ENCODE measurements around a stretch of chr14.

- RRBS, 2 experiments: no CpG with 5 or more reads among the region's 6 CpGs
Observed at GRCh38 chr14:92638875-92639252, 109.6 kb downstream of the LGMN start.

DNA sequence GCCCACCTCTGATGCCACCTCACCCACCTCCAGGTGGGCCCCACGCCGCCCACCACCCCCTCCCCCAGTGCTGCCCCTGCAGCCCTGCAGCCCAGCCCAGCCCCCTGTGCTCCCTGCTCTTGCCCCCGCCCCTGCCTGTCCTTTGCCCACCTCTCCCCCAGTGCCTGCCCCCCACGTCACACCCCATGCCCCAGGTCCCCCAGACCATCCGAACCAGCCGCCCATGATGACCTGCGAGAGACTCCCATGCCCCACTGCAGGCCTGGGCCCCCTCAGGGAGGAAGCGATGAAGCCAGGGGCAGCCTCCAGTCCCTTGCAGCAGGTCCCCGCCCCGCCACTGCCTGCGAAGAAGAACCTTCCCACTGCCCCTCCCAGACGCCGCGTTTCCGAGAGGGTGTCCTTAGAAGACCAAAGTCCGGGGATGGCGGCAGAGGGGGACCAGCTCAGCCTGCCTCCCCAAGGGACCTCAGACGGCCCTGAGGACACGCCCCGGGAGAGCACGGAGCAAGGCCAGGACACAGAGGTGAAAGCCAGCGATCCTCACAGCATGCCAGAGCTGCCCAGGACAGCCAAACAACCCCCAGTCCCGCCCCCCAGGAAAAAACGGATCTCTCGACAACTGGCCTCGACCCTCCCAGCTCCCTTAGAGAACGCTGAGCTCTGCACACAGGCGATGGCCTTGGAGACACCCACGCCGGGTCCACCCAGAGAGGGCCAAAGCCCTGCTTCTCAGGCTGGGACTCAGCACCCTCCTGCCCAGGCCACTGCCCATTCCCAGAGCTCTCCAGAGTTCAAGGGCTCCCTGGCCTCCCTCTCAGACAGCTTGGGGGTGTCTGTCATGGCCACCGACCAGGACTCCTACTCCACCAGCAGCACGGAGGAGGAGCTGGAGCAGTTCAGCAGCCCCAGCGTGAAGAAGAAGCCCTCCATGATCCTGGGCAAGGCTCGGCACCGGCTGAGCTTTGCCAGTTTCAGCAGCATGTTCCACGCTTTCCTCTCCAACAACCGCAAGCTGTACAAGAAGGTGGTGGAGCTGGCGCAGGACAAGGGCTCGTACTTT, 96.3 kb downstream of the LGMN start:
- RRBS, 2 experiments: 78 to 80% methylated on average over 5 of the region's 39 CpGs

DNA sequence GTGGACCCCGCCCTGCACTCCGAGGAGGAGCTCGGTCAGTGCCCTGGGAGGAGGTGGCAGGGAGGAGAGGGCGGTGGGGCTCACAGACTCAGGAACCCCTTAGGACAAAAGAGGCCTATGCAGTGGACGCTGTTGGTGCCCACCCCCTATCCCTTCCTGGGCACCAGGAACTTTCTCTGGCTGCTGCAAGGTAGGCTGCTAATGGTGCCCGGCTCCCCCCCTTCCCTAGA, 95.5 kb downstream of the LGMN start:
- RRBS, 2 experiments: no CpG with 5 or more reads among the region's 6 CpGs

GRCh38 chr14:92688744-92689041, 59.7 kb downstream of the LGMN start:
- RRBS, 2 experiments: 86% methylated on average over 1 of the region's 12 CpGs; no CpG with 5 or more reads in 1 of the 2 experiments

- RRBS, 2 experiments: 54% methylated on average over 4 of the region's 16 CpGs
Observed at GRCh38 chr14:92694315-92695072, 53.9 kb downstream of the LGMN start.

GRCh38 chr14:92711586-92712417, 36.6 kb downstream of the LGMN start:
- RRBS, 2 experiments: no CpG with 5 or more reads among the region's 19 CpGs

DNA sequence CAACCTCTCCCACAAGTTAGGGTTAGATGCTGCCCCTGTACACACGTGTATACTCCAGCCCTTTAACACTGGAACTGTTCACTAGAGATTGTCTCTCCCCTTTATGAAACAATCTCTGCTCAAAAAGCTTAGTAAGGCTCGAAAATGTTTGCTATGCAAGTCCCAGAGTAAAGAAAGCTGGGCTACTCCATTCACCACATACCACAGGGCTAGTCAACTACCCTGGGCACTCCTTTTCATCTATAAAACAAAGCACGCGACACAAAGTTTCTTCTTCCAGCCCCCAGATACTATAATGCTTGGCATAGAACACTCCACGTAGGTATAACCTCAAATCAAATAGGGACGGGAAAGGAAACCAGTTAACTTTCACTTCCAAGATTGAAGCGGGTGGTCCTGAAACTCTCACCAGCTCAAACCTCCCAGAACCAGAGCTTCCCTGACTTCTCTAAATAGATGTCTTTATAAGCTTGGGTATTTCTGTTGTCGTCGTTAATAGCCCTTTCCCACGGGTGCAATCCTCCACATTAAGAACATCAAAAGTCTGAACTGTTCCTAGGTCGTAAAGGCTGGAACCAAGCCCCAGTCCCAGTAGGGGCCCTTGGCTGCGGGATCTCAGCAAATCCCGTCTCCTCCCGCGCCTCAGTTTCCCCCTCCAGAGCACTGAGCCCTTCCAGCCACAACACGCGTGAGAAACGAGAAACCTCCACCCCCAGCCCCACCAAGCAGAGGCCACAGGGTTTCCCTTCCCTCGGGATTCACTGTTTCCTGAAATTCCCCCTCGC, 673 bp downstream of the LGMN start:
- RRBS, 2 experiments: no CpG with 5 or more reads among the region's 20 CpGs

DNA sequence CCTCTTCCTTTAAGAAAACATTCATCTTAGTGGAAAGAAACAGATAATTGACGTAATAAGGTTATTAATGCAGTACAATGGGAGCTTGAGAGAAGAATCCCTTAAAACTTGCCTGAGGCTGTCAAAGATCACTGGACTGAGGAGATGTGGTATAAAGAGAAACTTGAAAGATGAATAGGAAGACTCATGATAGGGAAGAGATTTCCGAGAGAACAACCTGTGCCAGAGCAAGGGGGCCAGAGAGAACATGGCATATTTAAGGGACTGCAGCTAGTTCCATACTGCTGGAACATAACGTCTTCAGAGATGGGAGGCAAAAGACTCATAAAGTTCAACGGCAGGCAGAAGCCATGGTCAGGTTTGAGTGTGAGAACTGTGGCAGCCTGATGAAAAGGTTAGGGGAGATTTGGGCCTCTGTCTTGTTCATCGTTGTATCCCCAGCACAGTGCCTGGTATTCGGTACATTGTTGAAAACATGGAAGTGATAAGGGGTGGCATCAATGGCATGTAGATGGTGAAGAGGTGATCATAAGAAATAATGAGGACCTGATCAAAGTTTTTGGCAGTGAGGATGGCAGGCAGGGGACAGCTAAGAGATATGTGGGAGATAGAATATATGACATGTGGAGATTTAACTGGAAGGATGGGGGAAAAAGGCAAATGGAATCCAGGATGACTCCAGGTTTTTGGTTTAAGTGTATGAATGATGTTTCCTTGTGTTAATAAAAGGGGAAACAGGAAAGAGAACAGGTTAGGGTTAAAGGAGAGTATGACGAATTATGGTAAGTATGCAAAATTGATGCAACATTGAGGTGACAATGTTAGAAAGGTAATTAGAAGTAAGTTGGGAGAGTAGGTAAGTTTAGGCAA, 19.4 kb downstream of the GOLGA5 start:
- RRBS, 2 experiments: no CpG with 5 or more reads among the region's 7 CpGs

DNA sequence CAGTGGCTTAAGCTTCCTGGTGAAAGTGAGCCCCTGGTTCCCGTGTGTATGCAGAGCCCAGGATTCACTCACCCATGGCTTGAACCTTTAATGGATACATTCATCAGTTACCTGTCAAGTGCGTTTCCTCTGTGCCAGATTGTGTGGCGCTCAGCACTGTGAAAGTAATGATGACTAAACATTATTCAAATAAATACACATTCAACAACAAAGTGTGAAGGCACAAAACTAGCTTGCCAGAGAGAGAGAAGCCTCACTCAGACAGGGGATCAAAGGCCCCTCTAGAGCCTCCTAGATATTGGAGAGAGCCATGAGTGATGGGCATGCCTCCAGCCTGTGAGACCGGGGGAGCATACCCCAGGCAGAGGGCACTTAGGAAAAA, 545 bp upstream of the CHGA start:
- RRBS, 2 experiments: no CpG with 5 or more reads among the region's 4 CpGs

DNA sequence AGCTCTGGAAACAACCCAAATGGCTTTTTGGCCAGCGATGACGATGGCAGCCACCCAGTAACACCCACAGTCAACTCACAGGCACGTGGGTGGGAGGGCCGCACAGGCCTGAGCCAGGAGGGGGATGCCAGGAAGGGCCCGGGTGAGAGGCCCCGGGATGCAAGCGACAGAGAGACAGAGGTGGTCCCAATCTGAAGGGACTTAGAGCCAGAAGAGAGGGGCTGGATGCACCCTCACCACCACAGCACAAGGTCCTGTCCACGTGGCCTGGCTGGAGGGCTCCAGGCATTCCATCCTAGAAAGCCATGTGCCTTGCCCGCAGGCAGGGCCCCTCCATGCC, 50.7 kb downstream of the CHGA start:
- RRBS, 2 experiments: no CpG with 5 or more reads among the region's 9 CpGs

- RRBS, 2 experiments: no CpG with 5 or more reads among the region's 16 CpGs
Observed at GRCh38 chr14:93009248-93009985, 86.5 kb downstream of the CHGA start.

DNA sequence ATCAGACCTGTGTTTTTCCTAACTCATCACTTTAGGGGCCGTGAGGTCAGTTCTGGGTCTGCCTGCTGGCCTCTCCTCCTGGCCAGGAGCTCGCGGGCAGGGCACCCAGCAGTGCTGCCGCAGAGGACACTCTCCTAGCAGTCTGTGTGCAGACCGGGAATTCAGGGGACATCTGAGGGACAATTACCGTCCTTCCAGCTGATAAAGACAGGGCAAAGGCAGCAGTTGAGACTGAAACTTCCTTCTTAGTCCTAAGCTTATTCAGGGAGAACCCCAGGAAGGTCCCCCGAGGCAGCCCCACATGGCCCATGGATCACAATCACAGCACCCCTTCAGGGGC, 89.6 kb downstream of the CHGA start:
- RRBS, 2 experiments: no CpG with 5 or more reads among the region's 7 CpGs

DNA sequence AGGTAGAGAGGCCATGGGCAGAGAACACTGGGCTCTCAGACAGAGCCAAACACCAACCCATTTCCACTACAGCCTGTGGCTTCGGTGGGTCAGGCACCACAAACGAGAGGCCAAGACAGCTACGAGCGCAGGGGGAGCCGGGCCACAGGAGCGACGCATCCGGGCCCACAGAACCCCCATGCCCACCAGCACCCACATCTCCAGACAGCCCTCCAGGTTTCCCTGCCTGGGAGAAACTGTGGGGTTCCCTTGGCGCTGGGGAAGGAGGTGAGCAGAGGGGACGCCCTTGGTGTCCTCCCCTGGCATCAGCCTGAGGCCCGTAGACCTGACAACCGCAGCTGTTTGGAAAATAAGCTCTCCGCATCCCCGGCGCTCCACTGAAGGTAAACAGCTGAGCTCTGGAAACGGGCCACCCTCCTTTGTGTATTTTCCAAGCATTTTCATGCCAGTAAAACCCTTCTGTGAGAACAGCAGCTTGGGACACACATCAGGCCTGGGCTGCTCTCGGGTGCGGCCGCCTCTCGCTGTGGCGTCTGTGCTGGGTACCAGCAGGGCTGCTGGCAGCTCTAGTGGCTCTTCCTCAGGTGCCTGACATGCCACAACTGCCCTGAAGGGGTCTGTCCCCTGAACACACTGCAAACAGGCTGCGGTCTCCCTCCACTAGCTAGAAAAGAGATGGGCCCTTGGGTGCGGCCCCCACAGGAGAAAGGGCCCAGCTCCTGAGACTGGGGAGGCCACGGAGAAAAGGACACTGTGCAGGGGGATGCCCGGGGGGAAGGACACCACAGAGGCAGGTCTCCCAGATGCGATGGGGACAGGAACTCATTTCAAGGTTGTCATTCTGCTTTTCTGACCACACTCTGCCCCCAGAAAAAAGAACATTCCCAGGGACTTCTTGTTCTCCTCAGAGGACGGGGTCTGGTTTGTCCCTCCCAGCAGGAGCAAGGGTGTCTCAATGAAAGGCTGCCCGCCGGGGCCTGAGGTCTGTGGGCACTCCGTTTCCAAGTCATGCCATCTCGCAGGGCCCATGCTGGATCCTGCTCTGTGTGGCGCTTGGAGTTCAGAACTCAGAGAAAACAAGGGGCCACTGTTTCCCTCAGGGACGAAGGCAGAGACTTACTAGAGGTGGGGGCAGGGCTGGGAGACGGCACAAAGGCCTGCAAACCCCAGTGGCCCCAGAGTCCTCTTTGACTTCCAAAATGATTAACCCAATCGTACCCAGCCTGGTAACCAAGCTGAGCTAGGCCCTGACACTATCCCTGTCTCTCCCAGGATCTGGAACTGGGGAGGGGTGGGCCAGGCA, 96.2 kb downstream of the ITPK1 start:
- RRBS, 2 experiments: no CpG with 5 or more reads among the region's 35 CpGs

- RRBS, 2 experiments: 84 to 100% methylated on average over 2 to 3 of the region's 7 CpGs
Observed at GRCh38 chr14:93049337-93049892, 66.3 kb downstream of the ITPK1 start.

GRCh38 chr14:93073962-93075009, 41.4 kb downstream of the ITPK1 start:
- RRBS, 2 experiments: no CpG with 5 or more reads among the region's 20 CpGs

DNA sequence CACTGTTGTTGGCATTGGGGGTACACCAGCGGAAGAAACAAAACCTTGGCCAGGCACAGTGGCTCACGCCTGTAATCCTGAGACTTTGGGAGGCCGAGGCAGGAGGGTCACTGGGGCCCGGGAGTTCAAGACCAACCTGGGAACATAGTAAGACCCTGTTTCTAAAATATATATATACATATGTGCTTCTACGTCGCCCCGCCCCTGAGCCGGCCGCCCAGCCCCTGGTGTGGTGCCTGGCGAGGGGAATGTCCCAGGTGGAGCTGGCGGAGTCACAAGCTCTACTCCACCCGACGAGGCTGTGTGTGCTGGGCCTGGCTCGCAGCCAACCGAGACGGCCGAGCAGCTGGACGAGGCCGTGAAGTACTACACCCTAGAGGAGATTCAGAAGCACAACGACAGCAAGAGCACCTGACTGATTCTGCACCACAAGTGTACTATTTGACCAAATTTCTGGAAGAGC, 22.1 kb upstream of the ITPK1 start:
- RRBS, 2 experiments: 83 to 97% methylated on average over 1 to 5 of the region's 20 CpGs

- RRBS, 2 experiments: no CpG with 5 or more reads among the region's 15 CpGs
Observed at GRCh38 chr14:93169447-93170069, 15.1 kb downstream of the MOAP1 start.

- RRBS, 2 experiments: no CpG with 5 or more reads among the region's 15 CpGs
Observed at GRCh38 chr14:93269360-93270299, 62.6 kb downstream of the UBR7 start.

GRCh38 chr14:93286288-93286824, 46.5 kb downstream of the BTBD7 start:
- RRBS, 2 experiments: no CpG with 5 or more reads among the region's 4 CpGs

DNA sequence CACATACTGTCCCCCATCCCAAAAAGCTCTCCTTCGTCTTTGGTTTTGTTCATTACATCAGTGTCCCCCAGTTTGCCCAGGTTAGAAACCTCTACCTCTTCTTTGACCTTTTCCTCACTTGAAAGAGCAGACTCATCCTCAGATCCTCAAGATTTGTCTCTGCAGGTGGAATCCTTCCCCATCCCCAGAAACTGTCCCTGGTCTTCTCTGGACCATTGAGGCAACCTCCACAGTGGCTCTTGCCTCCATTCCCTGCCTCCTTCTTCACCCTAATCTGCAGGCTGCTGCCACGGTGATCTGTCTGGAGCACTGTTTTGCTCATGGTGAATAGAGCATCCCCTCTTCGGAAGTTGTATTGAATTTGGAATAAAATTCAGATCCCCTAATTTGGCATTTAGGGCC, 85.6 kb downstream of the PRIMA1 start:
- RRBS, 2 experiments: no CpG with 5 or more reads among the region's 3 CpGs